ENCODE measurements around a stretch of chr2.

DNA sequence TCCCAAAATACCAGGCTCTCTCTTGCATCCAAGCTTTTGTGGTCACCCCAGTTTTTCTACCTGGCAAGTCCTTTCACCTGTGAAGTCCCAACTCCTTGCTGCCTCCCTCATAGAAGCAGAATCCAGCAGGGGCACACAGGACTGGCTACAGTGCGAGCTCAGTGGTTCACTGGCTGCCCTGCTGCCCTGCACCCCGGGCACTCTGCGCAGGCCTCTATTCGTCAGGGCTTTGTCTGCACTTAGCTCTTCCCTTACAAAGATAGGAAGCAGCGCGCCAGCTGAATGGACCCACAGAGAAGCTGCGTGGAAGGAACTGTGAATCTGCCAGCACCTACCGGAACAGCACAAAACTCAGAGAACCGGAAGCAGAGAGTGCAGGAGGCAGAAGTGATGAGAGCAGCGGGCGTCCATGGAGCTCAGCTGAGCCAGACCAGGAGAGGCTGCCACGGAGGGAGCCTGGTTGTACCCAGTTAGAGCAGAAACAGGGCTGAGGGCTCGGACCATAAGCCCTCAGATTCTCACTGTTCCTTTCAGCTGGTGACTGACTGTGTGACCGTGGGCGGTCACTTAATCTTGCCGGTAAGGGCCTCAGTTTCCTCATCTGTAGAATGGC, 884 bp upstream of the C2orf50 start:
- PRO-cap, 7 experiments = no peak in any of the 7 experiments
- RAMPAGE, long total RNA, 2 experiments = no peak in any of the 2 experiments

DNA sequence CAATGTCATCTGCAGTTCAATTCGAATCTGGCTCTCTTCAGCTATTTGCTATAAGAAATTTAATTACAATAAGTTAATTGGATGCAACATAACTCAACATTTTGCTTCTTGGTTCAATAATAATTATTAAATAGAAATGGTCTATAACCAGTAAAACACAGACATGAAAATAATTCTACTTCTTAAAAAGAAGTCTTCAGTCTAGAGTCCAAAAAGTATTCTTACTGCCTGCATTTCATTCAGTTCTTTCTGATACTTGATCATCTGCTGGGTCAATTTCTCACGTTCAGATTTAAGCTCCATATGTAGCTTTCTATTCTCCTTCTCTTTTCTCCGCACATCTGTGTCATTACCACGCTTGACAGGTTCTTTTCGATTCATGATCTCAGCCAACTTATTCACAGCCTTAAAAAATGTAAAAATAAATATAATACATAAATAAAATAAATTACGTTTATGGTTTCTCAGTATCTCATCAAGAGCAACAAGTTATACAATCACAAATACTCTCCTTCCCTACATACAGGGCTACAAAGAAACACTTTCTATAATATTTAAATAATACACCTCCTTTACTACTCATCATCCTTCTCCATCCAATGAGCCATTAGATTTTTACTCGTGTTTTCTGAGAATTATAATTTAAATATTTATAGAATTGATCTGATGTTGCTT, 42.2 kb downstream of the SLC66A3 start:
- PRO-cap, 7 experiments = no peak in any of the 7 experiments
- RAMPAGE, long total RNA, 2 experiments = no peak in any of the 2 experiments

GRCh38 chr2:11200856-11201231, 45.6 kb downstream of the SLC66A3 start:
- PRO-cap, 7 experiments = no peak in any of the 7 experiments
- RAMPAGE, long total RNA, 2 experiments = no peak in any of the 2 experiments

DNA sequence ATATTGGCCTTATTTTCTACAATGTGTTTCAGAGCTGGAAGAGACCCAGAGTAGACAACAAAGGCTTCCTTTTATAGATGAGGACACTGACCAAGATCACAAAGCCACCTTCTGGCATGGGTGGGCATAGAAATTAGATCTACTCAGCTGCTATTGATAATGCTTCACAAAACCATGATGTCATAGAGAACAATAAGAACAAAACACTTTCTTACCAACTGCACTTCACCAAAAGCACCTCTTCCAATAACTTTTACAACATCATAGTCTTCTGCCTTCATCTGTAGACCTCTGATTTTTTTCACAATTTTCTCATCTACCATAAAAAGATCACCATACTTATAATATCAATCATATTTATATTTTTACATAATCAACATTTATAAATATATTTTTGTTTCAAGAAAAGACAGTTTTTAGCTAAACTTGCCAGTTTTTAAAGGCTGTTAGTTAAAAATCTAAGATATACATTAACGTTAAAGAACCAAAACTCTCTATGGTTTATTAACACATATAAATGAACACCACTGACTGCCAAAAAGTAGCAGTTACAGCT, 58.0 kb downstream of the ROCK2 start:
- PRO-cap, 7 experiments = no peak in any of the 7 experiments
- RAMPAGE, long total RNA, 2 experiments = no peak in any of the 2 experiments

DNA sequence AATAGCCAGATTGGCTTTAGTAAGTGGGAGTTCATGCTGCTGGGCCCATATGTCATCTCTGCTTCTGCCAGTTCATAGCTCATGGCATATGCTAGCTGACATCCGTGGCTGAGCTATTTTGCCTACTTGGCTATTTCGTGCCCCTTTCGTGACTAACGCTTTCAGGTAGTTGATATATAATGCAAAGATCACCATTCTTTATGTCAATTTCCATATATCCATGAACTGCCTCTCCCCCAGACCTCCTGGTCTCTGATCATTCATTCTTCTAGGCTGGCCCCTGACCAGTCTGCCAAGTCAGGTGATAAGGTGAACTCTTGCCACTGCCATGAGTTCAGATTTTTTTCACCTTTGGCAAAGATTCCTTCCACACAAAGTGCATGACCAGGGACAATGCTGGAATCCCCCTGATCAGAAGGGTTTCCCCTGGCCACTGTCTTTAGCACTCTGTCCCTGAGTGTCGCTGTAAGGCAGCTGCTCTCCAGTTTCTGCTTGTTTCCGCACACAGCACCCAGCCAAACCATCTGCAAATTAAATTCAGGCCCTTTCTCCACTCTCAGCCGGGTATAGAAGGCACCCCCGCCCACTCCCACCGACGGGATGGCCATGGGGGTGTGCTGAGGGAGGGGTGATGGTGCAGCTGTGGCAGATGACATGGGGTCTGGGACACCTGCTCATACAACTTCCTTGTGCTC, 51.9 kb upstream of the ROCK2 start:
- PRO-cap, 7 experiments = no peak in any of the 7 experiments
- RAMPAGE, long total RNA, 2 experiments = no peak in any of the 2 experiments

DNA sequence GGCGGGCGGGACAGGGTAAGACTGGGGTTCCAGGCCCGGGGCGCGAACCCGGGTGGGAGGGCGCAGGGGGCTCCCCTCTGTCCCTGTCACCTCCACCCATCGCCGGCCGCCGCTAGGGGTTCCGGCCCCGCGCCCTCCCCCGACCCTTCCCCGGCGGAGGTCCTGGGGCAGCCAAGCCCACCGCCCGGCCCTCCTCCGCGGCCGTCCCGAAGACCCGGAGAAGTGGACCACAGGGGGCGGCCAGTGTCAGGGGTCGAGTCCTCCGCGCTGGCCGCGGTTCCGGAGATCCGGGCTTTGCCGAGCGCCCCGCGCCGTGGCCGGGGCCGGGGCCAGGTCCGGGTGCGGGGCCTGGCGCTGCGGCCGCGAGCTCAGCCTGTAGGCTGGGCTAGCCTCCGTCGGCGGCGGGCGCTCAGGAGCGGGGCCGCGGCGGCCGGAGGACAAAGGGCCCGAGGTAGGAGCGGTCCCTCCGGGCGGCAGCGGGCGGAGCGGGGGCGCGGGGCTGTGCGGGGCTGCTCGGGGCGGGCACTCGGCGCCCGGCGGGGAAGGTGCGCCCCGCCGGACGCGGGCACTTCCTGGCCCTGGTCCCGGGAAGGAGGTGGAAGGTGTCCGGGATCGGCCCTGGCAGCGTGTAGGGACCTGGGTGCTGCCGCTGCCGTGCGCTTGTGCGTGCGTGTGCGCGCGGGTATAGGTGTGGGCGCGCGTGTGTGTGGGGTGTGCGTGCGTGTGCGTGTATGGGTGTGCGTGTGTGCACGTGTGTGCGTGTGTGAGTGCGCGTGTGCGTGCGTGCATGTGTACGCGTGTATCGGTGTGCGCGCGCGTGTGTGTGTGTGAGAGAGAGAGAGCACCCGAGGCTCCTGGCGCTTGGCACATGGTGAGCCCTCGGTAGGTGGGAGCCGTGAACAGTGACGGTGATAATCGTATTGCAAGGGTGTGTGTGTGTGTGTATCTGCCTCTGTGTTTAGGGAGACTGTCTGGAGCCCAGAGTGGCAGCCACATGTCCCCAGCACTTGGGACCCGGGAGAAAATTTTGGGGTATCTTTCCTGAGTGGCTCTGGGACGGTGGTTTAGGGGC, 16.9 kb upstream of the E2F6 start:
- PRO-cap, 7 experiments = peak in 7 of 7 experiments; most common plus-strand start position 378 of the sequence (in 5); most common minus-strand start position 656 of the sequence (in 5)
- RAMPAGE, long total RNA, 2 experiments = start-site peak on the plus strand in 2 of 2 experiments, centred at positions 371 to 386 of the sequence, 238 to 471 reads per replicate; start-site peak on the minus strand in 2 of 2 experiments, centred at positions 866 to 898 of the sequence, 6 to 12 reads per replicate

DNA sequence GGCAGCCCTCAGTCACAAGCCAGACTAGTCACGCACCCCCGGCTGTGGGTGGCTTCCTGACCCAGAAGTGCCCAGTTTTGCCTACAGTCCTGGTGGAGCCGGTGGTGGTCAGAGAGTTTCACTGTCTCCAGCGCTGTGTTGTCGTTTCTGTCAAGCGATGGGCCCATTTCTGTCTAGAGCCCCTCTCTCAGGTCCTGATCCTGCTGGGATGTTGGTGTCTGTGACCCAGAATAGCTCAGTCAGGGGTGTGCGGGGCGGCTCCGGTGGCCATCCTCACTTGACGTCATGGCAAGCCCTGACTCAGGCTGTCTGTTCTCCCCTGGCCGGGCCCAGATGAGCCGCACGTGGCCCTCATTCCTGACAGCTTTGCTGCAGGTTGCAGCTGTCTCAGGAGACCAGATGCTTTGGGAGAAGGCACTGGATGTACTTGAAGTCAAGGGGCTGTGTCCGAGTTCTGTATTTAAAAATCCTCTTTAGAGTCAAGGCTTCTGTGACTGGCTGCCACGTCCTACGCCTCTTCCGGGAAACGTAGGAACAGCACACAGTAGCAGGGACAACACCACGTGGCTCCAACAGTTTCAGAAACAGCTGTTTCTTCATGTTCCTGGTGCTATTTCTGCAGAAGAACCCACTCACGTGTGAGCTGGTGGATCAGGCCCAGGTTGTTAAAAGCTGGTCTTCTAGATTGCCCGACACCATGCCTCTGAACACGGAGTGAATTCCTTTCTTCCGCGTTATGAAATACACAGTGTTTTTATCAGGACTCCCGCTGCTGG, 28.1 kb upstream of the NTSR2 start:
- PRO-cap, 7 experiments = peak in 6 of 7 experiments; most common plus-strand start position 398 of the sequence (in 5); most common minus-strand start position 232 of the sequence (in 4)
- RAMPAGE, long total RNA, 2 experiments = no peak in any of the 2 experiments

DNA sequence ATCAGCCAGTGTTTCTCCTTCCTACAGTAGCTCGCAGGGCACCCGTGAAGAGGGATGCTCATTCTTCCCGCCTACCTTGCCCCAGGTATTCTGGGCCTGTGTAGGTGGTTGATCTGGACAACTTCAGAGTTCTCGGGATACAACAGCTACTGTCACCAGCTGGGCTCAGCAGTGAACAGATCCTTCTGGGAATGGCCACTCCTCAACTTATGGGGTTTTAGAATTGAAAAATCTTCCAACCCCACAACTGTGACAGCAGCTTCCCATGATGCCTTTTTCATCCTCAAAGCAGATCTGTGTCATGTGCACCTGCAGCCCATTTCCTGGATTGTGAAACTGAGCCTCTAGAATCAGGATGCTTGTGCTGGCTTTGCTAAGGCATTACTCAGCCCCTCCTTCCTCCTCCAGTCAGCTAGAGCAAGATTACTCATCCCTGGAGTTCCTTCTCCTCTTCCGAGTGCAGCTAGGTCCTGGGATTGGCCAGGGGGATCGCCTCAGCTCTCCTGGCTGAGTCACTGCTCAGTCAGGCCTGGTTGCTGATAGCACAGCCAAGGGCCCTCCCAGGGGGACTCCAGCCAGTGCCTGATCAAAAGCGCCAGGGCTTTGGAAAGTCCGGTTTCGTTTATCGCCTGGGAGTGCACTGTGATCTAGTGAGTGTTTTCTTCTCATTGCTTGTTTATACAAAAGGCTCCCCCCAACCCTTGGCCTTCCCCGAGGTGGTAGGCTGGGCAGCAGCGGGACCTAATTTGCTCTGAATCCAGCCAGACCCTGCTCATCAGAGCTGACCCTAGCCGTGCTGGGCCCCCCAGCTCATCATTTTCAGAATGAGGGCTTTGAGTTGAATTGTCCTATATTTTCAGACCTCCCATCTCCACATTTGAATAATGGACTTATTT, 2.4 kb upstream of the LPIN1 start:
- PRO-cap, 7 experiments = peak in 5 of 7 experiments; most common plus-strand start position 589 of the sequence (in 5); most common minus-strand start position 425 of the sequence (in 3)
- RAMPAGE, long total RNA, 2 experiments = no peak in any of the 2 experiments

DNA sequence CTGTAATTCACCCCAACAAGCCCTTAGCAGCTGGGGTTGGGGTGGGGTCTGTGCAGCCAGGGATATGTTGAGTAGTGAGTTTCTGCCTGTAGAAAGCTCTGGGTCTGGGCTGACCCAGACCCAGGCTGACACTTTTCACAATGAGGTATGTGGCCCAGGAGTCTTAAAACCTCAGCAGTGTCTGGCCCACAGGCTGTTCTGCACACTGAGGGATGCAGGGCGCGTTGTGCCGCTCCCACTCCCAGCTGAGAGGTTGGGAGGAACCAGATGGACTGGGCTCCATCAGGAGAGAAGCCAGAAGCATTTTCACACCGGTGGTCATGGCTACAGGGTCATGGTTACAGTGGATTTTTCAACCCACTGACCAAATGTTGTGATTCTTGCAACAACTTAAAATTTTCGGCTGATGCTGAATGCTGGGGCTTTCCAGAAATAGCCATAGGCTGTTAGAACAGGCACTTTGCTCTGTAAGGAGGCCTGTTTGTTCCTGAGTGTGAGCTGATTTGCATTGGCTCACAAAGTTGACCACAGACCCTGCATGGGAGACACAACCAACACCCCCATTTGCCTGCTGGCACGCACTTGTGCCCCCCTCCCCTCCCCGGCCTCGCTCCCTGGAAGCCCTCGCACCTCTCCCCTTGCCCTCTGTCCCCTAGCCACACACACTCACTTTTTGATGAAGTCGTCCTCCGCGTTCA, 3.2 kb downstream of the LPIN1 start:
- PRO-cap, 7 experiments = peak in 6 of 7 experiments; most common plus-strand start position 528 of the sequence (in 1); most common minus-strand start position 274 of the sequence (in 4)
- RAMPAGE, long total RNA, 2 experiments = no peak in any of the 2 experiments

DNA sequence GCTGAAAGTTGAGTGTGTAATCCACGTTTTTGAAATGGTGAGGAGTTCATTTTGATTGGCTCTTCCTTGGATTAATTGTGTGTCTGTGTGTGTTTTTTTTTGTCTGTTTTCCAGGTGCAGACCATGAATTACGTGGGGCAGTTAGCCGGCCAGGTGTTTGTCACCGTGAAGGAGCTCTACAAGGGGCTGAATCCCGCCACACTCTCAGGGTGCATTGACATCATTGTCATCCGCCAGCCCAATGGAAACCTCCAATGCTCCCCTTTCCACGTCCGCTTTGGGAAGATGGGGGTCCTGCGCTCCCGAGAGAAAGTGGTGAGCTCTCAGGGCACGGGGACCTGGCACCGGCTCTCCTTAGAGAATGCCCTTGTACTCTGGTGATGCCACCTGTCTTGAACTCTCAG, 19.0 kb downstream of the LPIN1 start:
- PRO-cap, 7 experiments = no peak in any of the 7 experiments
- RAMPAGE, long total RNA, 2 experiments = no peak in any of the 2 experiments

DNA sequence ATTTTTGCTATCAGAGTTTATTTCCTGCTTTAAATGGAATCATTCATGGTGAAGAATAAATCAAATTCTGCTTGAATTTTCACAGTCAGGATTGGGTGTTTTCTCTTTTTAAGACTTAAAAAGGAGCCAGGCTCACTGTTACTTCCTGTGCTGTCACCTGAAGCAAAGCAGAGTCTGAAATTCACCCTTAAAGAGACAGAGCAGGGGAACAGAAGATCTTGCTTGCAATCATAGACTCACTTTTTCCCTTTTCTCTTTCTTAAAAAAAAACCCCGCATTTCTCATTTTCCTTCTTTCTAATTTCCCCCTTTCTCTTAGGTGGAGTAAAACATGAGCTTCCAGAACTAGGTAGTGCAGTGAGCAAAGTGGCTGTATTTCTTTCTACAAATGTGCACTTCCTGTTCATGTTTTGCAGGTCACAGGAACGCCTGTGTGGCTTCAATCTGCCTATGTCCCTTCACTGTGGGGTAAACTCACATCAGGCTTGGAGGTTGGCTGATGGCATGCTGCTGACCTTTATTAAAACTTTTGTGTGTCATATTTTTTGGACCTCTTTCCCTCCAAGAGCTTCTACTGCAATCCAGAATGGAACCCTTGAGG, 381.2 kb downstream of the LPIN1 start:
- PRO-cap, 7 experiments = no peak in any of the 7 experiments
- RAMPAGE, long total RNA, 2 experiments = no peak in any of the 2 experiments

DNA sequence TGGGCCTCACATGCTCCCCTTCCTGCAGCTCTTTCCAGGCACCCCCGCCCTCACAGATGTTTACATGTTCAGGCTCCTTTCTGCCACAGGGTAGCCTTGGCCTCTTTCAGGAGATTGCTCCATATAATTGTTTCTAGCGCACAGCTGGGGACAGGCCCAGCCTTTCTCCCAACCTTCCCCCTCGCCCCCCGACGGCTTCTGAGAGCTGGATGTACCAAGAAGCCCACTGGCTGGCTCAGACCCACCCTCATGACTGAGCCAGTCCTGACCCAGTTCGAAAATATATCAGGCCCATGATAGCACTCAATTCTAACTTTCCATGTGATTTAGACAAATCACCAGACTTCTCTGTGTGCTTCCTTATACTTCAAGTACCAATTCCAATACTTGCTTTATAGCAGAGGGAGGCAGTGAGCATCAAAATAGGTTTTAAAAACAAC, 288.2 kb upstream of the TRIB2 start:
- PRO-cap, 7 experiments = peak in 7 of 7 experiments; most common plus-strand start position 272 of the sequence (in 2); most common minus-strand start position 200 of the sequence (in 4)
- RAMPAGE, long total RNA, 2 experiments = no peak in any of the 2 experiments

GRCh38 chr2:12456072-12456878, 260.5 kb upstream of the TRIB2 start:
- PRO-cap, 7 experiments = peak in 5 of 7 experiments; most common plus-strand start chr2:12456678 (in 3); most common minus-strand start chr2:12456367 (in 1)
- RAMPAGE, long total RNA, 2 experiments = no peak in any of the 2 experiments

DNA sequence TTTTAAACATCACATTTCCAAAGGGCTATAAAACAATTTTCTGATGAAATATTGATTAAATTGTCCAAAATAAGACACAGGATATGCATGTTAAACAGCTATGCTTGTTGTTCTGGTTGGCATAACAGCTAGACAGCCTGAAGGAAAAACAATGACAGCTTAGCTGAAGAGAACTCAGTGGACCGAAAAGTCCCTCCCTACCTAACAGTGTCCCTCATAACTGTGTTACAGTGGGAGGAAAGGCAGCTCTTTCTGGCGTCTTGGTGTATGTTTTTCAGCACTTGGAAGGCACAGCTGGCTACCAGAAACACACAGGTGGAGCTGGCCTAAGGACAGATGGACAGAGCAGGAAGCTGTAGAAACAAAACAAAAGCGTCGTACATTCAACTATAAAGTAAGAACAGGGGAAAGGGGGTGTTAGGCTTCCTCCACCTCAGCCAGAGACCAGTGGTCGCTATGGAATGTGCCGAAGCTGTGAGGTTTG, 103.6 kb upstream of the TRIB2 start:
- PRO-cap, 7 experiments = peak in 1 of 7 experiments; most common plus-strand start position 217 of the sequence (in 1)
- RAMPAGE, long total RNA, 2 experiments = no peak in any of the 2 experiments

DNA sequence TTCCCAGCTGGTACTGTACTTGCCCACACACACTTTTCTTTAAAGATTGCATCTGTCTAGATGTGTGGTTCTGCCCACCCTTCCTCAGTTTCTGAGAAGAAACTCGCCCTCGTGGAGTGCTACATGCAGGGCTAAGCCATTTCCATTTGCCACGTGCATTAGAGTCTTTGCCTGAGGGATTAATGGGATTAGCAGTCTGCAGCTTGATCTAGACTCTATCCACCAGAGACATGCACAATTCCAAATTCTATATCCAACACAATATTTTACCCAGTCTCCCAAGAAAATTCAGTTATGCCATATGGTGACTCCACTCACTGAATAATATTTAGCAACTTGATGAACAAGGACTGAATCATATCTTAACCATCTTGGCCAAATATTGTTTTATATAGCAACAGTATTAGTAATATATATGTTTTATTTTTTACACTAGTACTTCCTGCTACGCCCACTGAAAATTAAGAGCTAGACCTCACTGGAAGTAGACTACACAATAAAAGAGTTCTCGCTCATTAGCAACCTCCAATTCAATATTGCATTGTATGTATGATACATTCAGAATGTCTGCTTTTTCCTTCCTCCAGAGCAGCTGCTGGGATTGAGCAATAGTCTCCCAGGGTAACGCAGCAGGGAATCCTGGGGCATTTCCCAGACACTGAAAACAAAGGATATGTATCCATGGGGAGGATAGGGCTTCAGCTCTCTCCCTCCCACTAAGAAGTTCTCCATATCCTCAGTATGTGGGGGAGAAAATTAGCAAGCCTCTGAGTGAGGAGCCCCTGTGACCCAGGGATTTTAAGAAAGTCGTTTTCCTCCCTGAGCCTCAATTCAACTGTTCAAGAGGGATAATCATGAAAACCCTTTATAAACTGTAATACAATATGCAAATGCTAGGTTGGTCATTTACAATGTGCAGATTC, 14.1 kb upstream of the TRIB2 start:
- PRO-cap, 7 experiments = no peak in any of the 7 experiments
- RAMPAGE, long total RNA, 2 experiments = no peak in any of the 2 experiments

GRCh38 chr2:12714728-12715501, 1.8 kb upstream of the TRIB2 start:
- PRO-cap, 7 experiments = no peak in any of the 7 experiments
- RAMPAGE, long total RNA, 2 experiments = no peak in any of the 2 experiments

DNA sequence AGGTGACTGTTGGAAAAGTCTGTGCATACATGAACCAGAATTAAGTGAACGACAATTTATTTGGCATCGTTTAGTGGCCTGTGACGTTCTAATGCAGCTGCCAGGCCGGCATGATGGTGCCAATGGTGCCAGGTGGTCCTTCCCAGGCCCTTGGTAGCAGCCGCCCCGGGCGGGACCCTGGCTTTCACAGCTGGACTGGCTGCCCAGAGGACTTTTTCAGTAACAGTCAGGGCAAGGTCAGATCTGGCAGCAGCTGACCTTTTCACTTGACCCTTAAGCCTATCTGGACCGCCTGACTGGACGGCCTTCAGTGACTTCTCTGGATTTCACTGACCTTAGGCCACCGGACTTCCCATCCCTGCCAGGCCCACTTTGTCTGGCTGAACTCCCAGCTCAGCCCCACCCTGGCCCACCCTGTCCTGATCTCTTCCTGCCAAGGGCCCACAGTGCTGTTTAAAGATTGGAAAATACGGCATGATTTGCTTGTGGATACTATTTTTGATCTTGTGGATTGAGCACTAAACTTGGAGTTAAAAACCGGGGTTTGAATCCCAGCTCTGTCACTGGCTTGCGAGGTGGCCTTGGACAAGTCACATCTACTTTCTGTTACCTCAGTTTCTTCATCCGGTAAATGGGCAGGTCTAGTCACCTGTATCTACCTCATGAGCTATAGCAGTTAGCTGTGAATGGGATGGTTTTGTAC, 16.0 kb downstream of the TRIB2 start:
- PRO-cap, 7 experiments = no peak in any of the 7 experiments
- RAMPAGE, long total RNA, 2 experiments = no peak in any of the 2 experiments

- PRO-cap, 7 experiments = peak in 3 of 7 experiments; most common plus-strand start chr2:12735258 (in 1); most common minus-strand start chr2:12735058 (in 3)
- RAMPAGE, long total RNA, 2 experiments = no peak in any of the 2 experiments
Observed at GRCh38 chr2:12734622-12735483, 18.1 kb downstream of the TRIB2 start.

- PRO-cap, 7 experiments = no peak in any of the 7 experiments
- RAMPAGE, long total RNA, 2 experiments = no peak in any of the 2 experiments
Observed at GRCh38 chr2:14872860-14873145, 240.3 kb downstream of the LRATD1 start.

DNA sequence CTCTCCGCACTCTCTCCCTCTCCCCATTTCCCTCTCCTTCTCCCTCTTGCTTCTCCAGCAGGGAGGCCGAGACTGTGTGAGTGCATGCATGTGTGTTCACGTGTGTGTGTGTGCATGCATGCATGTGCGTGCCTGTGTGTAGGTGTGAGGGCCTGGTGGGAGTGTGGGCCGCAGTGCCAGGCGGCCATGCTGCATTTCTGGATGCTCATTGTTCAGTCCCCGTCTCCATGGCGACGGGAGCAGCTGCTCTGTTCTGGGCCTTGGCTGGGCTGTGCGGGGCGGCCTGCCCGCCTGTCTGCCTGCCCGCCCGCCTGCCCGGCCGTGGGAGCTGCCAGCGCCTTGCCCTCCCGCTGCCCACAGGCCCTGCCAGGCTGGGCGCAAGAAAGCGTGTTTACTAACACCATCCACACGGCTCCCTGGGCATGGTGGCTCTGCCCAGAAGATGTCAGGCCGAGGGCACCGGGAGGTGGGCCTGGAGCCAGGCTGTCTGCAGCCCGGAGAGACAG, 43.9 kb downstream of the MYCN start:
- PRO-cap, 7 experiments = no peak in any of the 7 experiments
- RAMPAGE, long total RNA, 2 experiments = no peak in any of the 2 experiments